Colic lymph node (tissue), 1 donor: ENCODE measurements around a stretch of chr10.

DNA sequence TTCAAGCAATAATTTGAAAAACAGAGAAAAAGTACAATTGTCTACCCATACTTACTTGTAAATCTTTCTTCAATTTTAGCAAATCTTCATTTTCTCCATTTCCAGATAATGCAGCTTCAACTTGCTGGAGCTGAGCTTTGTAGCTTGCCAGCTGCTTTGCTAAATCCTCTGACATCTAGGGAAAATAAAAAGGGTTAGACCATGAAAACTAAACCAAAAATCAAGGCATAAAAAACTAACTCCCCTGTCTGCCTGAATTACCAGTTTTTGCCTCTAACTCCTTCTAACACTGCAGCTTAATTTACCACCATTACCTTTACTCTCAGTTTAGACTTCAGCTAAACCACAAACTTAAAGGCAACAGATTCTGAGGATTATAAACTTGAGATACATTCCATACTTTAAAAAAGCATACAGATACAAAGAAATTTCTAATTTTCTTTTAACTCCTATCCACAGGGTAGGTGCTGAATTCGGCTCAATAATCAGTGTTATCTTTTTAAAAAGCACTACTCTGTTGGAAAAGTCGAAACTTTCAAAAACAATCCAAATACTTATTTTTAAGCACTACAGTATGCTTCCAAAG, 1.2 kb downstream of the SMNDC1 start:
- PRO-cap: no peak

- PRO-cap: bidirectional peak, plus-strand start at chr10:110356169, minus-strand start at chr10:110356054
Observed at GRCh38 chr10:110355788-110356353, 51.2 kb upstream of the SMNDC1 start.

- PRO-cap: unidirectional peak, plus-strand start at chr10:110496227; bidirectional peak, plus-strand start at chr10:110496495, minus-strand start at chr10:110496347
Observed at GRCh38 chr10:110495820-110496631, 1.7 kb upstream of the DUSP5 start.

DNA sequence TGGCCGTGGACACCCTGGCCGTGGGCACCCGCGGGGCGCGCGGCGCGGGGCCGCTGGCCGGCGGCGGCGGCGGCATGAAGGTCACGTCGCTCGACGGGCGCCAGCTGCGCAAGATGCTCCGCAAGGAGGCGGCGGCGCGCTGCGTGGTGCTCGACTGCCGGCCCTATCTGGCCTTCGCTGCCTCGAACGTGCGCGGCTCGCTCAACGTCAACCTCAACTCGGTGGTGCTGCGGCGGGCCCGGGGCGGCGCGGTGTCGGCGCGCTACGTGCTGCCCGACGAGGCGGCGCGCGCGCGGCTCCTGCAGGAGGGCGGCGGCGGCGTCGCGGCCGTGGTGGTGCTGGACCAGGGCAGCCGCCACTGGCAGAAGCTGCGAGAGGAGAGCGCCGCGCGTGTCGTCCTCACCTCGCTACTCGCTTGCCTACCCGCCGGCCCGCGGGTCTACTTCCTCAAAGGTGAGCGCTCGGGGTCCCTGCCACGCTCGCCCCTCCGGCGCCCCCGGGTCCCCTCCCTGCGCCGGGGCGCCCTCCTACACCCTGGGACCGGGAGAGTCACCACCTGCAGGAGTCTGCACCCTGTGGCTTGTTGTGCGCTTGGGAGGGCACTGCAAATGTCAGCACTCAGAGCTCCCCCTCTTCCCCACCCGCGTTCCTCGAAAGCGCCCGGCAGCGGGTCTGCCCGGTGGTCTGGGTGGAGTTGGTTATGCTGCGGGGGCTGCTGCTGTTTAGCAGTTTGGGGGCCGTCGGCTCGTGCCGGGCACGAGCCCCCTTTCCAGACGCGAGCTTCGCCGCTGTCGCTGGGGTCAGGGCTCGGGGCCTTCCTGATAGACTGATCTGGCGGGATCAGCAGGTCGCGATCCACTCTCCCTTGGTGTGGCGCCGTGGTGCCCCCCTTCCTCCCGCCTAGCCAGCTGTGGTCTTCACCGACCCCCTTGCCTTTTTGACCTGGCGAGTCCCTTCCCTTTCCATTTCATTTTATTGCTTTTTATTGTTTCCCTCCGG, 640 bp downstream of the DUSP5 start:
- PRO-cap: bidirectional peak, plus-strand start at position 364 of the sequence, minus-strand start at position 413 of the sequence

DNA sequence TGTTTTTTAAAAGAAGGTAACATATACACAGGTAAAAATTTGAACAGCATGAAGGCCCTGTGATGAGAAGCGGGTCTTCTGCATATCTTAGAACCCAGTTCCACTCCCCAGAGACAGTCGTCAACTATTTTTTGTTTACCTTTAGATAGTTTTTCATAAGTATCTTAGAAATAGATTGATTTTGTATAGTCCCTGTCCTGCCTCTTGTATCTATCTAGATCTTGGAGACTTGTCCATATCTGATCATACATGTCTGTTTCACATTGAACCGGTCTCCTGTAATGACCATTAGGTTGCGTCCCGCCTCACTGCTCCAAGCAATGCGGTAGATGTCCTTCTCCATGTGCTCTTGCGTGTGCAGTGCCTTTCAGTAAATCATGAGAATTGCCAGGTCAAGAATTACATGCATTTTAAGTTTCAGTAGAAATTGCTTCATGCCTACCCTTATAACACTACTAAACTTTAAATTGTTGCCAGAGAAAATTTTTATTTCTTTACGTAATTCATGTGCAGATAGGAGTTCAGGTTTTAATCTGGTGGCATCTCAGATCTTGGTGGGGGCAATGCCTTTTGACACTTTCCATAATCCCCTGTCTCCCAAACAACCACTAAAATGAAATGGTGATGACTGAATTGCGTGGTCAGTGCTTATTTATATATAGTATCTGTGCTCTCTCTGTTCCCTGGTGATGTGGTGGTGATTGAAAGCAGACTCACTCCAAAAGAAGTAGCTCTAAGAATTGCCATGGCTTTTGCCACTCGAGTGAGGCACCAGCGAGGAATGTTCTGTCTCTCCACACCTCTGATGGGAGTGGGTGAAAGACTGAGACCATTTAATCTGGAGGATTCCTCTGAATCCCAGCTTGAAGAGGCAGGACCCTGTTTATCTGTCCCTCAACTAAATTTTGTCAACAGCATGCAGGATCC, 2.5 kb downstream of the DUSP5 start:
- PRO-cap: no peak

GRCh38 chr10:110511948-110512689, 14.4 kb downstream of the DUSP5 start:
- PRO-cap: no peak

DNA sequence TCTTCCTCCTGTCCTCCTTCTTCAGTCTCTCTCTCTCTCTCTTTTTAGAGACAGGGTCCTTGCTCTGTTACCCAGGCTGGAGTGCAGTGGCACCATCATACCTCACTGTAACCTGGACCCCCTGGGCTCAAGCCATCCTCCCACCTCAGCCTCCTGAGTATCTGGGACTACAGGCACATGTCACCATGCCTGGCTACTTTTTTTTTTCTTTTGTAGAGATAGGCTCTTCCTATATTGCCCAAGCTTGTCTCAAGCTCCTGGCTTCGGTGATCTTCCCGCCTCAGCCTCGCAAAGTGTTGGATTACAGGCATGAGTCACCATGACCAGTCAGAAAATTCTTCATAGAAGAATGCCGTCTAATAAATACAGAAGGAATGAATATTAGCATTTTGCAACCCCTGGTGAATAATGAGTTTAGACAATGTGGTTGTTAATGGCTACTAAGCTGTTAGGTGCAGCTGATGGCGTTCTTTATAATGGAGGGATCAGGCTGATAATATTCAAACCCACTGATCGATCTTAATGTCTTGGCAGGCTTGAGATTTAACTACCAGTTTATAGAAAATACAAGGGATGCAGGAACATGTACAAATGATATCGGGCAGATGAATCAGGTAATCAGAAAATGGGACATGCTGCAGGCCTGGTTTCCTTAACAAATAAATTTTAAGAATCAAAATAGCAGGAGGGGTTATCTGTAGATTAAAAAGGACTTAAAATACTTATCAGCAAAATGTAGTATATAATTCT, 20.9 kb downstream of the RBM20 start:
- PRO-cap: no peak

GRCh38 chr10:110750909-110751326, 106.8 kb downstream of the RBM20 start:
- PRO-cap: no peak

GRCh38 chr10:110758181-110759412, 113.1 kb upstream of the PDCD4 start:
- PRO-cap: no peak

DNA sequence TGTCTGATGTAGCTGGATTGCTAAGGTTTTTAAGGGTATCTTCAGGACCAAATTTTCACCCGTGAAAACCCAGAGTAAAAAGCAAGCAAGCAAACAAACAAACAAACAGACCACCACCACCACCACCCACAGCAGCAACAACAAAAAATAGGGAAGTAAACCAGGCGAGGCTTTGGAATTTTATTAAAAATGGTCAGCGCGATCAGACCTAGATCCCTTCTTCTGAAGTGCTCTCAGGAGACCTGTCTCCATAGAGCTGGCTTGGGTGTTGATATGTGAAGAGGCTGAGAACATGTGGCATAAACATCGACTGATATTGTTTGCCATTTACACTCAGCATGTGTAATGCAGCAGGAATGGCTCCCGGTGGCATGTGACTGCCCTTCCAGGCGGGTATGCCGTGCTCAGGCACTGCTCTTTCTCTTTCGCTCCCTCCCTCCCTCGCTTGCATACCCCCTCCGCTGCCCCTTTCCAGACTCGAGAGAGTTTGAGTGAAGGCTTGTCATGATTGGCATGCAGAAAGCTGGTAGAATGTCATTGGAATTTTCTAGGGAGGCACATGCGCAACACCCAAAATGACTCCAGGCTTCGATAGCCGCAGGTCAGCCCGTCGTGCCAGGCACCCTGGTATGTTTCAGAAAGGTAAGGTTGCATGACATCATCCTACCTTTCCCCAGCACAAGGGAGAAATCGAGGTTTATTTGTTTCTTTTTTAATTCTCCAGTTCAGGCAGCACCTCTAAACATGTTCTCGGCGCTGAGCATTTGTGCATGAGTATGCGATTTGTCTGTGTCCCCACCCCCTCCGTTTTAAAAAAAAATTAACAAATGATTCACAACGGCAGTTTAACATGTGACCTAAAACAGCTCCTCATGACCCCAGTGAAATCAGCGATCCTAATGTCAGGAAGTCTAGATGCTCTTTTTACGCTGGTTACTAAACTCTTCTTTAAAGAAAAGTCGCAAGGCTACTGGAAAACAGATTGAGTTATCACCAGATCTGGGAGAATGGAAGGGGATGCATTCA, 107.2 kb upstream of the PDCD4 start:
- PRO-cap: no peak

DNA sequence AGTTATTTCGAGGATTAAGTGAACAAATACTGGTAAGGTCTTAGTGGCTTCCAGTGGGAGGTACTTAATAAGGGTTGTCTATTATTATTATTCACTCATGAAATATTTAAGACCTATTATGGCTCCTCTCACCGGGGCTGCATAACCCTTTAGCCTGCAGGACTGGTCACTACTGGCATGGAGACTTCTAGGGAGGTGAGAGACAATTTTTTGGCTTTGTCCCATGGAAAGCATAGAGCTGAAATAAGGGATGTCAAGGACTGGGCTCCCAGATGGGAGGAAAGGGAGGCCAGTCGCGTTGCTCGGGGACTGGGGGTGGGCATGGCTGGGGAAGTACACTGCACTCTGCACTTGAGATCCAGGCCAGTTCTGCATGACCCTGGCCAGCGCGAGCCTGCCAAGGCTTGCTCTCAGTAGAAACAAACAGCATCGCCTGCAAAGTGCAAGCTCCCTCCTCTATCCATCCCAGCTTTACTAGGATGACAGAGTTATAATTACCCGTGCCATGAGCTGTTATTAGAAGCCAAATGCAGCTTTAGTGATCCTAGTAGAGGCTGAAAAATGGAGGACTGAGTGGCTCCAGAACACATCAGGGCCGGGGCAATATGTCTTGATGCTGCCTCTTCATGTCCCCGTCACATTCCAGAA, 43.9 kb upstream of the PDCD4 start:
- PRO-cap: no peak

GRCh38 chr10:110846348-110846658, 25.4 kb upstream of the PDCD4 start:
- PRO-cap: no peak

GRCh38 chr10:110865237-110866141, 6.2 kb upstream of the PDCD4 start:
- PRO-cap: unidirectional peak, minus-strand start at chr10:110865876

- PRO-cap: bidirectional peak, plus-strand start at chr10:110869169, minus-strand start at chr10:110869113
Observed at GRCh38 chr10:110868874-110869477, 2.8 kb upstream of the PDCD4 start.

- PRO-cap: bidirectional peak, plus-strand start at chr10:110920825, minus-strand start at chr10:110920678
Observed at GRCh38 chr10:110920446-110920923, 1.1 kb downstream of the SHOC2 start.

GRCh38 chr10:110931702-110932607, 12.6 kb downstream of the SHOC2 start:
- PRO-cap: no peak

DNA sequence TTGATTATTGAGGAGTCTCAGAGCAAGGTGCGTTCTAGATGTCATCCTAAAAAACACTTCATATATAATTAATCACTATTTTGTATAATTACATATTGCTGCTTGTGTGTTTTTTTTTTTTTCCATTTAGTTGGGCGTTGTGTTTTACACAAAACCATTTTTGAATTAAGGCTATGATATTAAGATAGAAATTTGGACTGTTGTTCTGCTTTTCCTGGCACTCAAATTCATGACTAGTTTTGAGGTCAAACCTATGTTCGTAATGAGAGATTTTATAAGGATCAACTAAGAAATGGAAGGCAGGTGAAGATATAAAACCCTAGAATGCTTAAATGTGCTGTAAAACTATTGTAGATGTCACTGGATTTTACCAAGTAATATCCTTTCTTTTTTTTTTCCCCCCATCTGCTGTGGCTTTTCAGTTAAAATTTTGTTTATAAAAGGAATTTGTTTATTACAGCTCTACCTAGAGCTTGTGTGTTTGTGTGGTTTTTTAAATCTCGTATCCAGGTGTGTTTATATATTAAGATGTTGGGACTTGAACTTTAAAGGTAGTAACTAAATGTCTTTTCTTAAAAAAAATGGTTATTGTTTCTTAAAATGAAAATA, 63.5 kb upstream of the ADRA2A start:
- PRO-cap: no peak

DNA sequence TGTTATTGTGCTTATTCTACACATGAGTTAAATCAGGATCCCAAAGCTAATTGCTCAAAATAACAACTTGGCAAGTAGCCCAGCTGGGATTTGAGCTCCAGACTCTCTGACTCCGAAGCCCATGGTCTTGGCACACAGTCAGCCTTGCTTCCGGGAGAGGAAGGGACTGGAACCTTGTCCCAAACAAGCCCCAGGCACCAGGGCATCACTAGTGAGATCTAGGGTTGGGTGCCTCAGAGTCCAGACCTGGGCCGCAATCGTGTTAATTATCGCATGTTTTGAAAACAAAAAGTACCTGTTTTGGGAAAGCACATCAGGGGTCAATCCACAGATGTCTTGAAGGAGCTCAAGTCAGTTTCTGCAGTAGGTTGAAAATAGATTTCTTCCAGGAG, 101.4 kb downstream of the GPAM start:
- PRO-cap: no peak

- PRO-cap: no peak
Observed at GRCh38 chr10:112156905-112157635, 26.5 kb downstream of the GPAM start.

GRCh38 chr10:112261257-112261592, 22.0 kb upstream of the TECTB start:
- PRO-cap: no peak